Left lung (tissue), 1 donor: ENCODE measurements around the genes MAGEA3 and PNMA6A.

- PRO-cap = no peak
Measured at GRCh38 chrX:150706406-150706947, 13.3 kb downstream of the MTMR1 start.

DNA sequence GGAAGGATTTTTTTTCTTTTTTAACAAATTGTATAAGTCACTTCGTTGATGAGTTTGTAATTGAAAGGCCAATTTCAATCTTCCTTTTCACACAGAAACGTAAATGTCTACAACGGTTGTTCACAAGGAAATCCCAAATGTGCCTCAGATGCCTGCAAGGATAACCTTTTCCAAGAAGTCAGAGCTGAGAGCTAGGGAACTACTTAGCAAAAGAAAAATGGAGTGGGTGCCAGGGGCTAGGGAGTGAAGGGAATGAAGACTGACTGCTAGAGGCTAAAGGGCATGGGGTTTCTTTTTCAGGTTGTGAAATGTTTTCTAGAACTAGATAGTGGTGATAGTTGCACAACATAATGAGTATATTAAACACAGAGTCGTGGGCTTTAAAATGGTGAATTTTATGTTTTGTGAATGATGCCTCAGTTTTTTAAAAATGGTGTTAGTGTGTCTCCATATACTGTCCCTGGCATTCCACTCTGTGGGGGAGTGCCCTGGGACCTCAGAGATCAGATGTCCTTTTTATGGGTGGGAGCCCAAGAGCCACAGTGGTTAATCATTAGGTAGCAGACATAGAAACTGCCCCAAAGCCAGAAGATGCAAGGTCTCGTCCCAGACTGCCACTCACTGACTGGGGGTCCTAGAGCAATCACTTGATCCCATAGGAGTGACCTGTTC is 53.3 kb downstream of the CD99L2 start:
- PRO-cap = no peak

GRCh38 chrX:150846223-150846449 is 52.3 kb downstream of the CD99L2 start:
- PRO-cap = no peak

GRCh38 chrX:151177470-151177887 is 1.1 kb downstream of the GPR50 start:
- PRO-cap = no peak

- PRO-cap = no peak
Measured at GRCh38 chrX:151722346-151722780, 6.5 kb downstream of the FATE1 start.

DNA sequence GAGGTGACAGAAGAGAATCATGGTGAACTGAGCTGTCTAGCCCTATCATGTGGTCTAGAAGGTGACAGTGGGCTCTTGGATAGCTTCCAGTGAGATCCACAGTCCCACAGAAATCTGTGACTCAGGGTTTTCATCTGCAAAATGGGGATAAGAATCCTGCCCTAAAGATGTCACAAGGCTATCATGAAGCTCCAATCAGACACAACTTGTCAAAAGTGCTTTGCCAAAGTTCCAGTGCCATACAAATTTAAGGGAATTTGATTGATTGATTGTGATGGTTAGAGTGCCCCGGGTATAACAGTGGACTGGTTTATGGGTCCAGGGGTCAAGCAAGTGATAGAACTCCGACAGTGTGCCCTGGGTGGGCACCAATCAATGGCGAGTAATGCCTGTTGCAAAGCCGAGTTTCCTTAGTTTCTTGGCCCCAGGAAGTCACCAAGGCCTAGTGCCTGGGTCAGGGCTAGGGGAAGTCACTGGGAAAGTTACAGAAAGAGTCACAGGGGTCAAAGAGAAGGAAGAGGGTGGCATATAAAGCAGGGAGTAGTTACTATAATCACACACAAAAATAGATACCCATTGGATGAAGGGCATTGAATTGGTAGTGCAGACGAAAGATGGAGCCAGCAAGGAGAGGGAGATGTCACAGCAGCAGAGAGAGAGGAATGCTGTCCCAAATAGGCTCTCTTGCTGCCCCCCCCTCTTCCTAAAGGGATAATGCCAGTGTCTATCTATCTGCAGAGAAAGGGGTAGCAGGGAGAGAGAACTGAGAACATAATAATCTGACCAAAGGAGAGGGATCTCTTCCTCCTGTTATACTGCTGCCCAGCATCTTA is 20.9 kb downstream of the GABRE start:
- PRO-cap = no peak

DNA sequence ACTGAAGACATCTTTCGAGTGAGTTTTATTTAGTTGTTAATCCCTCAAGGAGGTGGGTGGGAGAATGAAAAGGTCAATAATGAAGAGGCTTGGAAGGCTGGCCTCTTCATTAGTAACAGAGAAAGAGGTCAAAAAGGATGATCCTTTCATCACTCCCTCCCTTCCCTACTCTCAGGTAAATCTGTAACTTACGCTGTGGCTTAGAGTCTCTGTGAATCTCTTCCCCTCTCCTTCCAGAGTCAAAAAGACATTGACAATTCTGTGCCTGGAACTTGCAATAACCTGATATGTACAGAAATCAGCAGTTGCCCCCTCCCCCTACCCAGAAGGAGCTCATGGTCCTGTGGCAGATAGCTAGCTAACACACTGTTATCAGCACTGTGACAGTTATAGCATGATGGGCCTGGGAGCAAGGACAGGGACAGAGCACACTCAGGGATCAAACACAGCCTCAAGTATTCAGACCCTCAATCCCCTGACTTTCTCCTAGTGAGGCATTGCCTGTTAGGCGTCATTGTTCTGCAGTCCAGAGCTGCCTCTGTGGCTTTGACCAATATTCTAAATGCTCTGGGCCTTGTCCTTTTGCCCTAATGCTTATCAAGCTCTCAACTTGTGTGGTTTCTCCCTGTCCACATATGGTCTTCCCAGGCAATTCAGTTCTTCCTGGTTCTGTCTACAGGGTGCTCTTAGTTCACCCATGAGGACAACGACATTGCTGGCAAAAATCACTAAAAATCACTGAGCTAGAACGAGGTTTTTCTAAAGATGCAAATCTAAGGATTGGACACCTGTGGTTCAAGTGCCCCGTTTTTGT is 18.7 kb upstream of the MAGEA10 start:
- PRO-cap = no peak

- PRO-cap = no peak
Measured at GRCh38 chrX:152451537-152451865, 386 bp upstream of the GABRA3 start.

DNA sequence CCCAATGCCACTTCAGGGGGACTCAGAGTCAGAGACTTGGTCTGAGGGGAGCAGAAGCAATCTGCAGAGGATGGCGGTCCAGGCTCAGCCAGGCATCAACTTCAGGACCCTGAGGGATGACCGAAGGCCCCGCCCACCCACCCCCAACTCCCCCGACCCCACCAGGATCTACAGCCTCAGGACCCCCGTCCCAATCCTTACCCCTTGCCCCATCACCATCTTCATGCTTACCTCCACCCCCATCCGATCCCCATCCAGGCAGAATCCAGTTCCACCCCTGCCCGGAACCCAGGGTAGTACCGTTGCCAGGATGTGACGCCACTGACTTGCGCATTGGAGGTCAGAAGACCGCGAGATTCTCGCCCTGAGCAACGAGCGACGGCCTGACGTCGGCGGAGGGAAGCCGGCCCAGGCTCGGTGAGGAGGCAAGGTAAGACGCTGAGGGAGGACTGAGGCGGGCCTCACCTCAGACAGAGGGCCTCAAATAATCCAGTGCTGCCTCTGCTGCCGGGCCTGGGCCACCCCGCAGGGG is at the start of gene MAGEA3:
TSS of gene MAGEA3 (plus strand) at position 395 of the 532 bp plus-strand sequence.
- PRO-cap = no peak

- PRO-cap = no peak
Measured at GRCh38 chrX:152896381-152896883, 1.4 kb upstream of the ZNF185 start.

GRCh38 chrX:152941230-152942631 is 43.9 kb downstream of the ZNF185 start:
- PRO-cap = bidirectional peak, plus-strand start at chrX:152941852, minus-strand start at chrX:152941518

DNA sequence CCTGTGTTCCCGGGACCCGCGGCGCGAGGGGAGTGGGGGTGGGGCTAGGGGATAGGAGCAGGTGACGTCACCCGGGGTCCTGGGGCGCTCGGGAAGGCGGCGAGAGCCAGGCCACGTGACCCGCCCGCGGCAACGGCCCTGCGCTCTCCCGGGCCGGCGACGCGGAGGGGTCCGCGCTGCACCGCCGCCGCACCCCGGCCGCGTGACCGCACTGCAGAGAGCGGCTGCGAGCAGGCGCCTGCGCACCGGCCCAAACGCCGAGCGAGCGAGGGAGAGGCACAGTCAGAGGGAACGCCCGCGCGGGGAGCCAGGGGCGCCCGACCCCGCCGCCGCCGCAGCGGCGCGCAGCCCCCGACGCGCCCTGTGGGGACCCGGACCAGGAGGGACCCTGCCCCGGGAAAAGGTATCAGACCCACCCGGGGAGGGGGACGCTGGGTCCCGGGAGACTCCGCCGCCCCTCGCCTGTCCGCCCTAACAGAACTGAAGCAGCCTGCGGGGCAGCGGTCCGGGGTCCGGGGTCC is at the start of gene PNMA6A:
TSS of gene PNMA6A (plus strand) at position 251 of the 521 bp plus-strand sequence.
- PRO-cap = no peak

GRCh38 chrX:153386530-153387034 is 14.6 kb downstream of the PNMA6E start:
- PRO-cap = no peak

- PRO-cap = no peak
Measured at GRCh38 chrX:153517969-153518443, 564 bp downstream of the ATP2B3 start.

DNA sequence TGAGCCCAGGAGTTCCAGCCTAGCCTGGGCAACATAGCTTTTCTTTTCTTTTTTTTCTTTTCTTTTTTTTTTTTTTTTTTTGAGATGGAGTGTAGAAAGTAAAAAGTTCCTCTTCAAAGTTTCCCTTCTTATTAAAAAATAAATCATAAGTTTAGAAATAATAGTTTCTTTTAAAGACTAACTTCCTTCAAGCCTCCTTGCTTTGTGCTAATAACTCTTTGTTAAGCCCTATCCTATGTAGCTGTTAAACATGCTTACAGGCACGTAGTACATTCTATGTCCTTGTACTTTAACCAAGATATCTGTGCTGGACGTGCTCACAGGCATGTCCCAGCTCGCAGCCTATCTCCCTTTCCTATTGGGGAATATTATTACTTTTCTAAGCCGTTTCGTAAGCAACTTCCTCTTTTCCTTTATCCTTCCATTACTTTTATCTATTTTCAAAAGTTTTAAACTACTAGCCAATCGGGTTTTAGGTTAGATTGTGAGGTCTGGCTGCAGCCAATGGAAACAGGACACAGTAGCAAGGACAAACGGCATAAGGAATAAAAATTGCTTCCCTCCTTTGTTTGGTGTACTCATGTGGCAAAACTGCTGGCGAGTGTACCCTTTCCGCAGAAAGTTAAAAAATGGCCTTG is 2.4 kb upstream of the PNCK start:
- PRO-cap = no peak

GRCh38 chrX:153705110-153706102 is 17.7 kb downstream of the SLC6A8 start:
- PRO-cap = no peak

GRCh38 chrX:153931625-153932337 is 3.1 kb downstream of the NAA10 start:
- PRO-cap = no peak

DNA sequence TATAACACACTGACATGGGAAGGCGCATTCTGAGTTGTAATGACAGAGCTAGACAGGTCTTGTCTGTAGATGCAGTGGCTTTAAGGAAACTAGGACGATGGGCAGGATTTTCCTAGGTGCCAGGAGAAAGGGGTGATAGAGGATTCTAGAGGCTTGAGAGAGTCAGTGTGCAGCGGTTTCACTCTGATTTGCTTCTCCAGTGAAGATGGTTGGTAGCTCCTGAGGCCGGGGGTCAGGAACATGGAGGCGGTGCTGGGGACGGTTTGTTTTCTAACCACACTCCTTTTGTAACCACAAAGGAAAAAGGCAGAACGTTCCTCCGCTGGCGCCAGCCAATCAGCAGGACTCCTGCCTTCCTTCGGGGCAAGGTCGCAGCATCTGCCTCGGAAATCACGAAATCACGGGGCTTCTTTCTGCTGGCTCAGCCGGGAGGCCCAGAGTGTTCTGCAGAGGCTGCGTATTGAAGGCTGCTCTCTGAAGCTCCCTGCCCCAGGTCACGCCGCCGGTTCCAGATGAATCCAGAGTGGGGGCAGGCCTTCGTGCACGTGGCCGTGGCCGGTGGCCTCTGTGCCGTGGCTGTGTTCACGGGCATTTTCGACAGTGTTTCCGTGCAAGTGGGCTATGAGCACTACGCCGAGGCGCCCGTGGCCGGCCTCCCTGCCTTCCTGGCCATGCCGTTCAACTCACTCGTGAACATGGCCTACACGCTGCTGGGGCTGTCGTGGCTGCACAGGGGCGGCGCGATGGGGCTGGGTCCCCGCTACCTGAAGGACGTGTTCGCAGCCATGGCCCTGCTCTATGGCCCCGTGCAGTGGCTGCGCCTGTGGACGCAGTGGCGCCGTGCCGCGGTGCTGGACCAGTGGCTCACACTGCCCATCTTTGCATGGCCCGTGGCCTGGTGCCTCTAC is 9.3 kb downstream of the TMEM187 start:
- PRO-cap = bidirectional peak, plus-strand start at position 437 of the sequence, minus-strand start at position 185 of the sequence

DNA sequence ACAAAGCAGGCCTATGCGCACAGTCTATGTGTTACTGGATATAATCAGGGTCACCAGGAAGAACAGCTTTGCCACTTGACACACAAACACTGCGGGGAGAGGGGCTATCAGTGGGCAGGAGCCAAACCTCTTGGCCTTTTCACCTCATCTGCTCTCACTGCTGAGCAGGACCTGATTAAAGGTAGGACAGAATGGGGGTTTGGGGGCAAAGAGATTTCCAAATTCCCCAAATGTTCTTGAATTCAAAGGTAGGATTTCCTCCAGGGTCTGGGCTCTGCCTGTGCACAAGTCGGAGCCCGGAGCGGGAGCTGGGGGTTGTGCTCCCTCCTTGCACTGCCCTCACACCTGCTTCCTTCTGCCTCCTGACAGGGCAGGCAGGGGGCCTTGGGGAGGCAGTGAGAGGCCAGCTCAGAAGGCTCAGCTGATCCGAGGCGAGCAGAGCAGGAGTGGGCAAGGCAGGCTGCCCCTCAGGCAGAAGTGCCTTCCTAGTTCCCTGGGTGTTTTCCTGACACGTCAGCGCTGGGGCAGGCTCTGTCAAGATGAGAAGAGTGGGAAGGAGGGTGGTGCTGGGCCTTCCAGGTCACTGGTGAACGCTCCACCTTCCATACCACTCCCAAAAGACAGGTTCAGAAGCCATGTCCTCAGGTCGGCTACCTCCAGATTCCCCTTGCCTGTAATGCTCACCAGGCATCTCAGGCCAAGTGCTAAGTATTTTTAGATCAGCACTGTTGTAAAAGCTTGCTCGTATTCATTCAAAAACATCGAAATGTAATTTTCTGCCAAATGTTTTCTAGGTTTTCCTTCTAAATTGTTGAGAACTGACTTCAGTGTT is 5.5 kb upstream of the IRAK1 start:
- PRO-cap = no peak

DNA sequence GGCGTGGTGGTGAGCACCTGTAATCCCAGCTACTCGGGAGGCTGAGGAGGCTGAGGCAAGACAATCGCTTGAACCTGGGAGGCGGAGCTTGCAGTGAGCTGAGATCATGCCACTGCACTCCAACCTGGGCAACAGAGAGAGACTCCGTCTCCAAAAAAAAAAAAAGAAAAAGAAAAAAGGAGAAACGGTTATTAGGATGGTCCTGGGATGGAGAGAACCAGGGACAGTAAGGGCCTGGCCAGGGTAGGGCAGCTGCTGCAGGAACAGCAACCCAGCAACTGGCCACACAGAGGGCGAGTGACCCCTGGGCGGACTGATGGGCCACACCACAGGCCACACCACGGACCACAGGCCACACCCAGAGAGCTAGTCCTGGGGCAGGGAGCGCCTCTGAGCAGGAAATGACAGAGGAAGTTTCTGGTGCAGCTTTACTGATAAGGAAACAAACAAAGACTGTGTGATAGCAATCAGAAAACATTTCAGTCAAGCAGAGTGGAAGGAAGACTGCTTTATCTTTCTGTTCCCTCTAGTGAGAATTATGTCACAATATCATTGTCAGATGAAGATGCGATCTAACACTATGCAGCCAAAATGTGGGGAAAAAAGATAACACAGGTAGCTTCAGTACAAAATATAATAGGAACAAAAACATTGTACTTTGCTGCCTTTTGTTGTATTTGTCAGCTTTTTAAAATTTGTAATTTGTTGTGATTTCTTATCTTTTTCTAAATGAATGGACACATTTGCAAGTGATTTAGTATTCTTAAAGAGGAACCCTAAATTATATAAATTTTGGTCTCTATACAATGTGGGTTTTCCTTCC is 20.2 kb upstream of the OPN1LW start:
- PRO-cap = no peak